Bronchus fibroblast of lung (primary cell): ENCODE measurements around a stretch of chr2.

- RAMPAGE, long total RNA = no peak
Measured at GRCh38 chr2:217930232-217931090, 72.3 kb downstream of the TNS1 start.

- RAMPAGE, long total RNA = no peak
Measured at GRCh38 chr2:217964949-217965209, 37.9 kb downstream of the TNS1 start.

GRCh38 chr2:217994675-217995440 lies 7.9 kb downstream of the TNS1 start:
- RAMPAGE, long total RNA = no peak

GRCh38 chr2:218003623-218004538 lies 1.1 kb upstream of the TNS1 start:
- RAMPAGE, long total RNA = no peak

DNA sequence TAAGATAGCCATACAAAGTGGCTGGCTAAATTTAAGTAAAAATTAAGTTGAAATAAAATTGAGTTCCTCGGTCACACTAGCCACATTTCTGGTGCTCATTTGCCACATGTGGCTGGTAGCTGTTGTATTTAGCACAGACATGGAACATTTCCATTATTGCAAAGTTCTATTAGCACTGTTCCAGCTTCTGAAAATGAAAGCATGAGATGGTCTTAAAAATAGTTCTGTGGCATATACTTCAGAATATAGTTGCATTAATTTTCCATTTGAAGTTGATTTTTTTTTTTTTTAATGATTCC lies 3.3 kb downstream of the ARPC2 start:
- RAMPAGE, long total RNA = no peak

- RAMPAGE, long total RNA = no peak
Measured at GRCh38 chr2:218229083-218229730, 12.2 kb downstream of the ARPC2 start.

- RAMPAGE, long total RNA = no peak
Measured at GRCh38 chr2:218238574-218239212, 21.7 kb downstream of the ARPC2 start.

DNA sequence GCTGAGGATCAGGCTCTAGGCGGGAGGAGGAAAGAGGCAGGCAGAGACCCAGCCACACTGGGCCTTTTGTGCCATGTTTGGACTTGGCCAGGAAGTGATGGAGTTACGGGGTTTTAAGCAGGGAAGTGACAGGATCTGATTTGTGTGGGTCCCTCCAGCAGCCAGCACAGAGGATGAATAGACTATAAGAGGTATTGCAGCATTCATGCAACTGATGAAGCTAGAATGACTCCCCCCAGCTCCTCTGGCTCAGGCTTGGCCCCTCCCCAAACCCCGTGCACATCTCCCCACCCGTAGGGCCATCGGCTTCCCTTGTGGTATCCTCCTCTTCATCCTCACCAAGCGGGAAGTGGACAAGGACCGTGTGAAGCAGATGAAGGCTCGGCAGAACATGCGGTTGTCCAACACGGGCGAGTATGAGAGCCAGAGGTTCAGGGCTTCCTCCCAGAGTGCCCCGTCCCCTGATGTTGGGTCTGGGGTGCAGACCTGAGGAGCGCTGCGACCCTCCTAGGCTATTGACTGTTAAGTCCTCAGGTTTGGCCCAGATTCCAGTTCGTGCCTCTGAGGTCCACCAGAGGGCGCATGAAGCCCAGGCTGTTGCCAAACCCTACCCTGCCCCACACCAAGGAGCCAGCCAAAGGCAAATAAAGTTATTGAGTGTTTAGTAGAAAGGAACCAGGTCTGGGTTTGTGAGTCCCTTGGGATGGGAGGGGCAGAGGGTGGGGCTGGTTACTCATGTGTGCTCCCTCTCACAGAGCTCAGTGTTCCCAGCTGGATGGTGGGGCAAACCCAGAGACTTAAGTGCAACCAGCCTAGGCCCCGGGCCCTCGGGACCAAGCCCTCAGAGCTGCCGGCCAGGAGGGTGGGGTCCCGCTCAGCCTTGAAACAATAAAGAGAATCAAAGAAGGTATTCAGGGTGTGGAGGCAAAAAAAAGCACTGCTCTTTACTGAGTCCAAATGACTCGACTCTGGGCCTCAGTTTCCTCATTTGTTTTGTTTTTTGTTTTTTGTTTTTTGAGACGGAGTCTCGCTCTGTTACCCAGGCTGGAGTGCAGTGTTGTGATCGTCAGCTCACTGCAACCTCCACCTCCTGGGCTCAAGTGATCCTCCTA lies 2.3 kb downstream of the PNKD start:
- RAMPAGE, long total RNA = no peak

DNA sequence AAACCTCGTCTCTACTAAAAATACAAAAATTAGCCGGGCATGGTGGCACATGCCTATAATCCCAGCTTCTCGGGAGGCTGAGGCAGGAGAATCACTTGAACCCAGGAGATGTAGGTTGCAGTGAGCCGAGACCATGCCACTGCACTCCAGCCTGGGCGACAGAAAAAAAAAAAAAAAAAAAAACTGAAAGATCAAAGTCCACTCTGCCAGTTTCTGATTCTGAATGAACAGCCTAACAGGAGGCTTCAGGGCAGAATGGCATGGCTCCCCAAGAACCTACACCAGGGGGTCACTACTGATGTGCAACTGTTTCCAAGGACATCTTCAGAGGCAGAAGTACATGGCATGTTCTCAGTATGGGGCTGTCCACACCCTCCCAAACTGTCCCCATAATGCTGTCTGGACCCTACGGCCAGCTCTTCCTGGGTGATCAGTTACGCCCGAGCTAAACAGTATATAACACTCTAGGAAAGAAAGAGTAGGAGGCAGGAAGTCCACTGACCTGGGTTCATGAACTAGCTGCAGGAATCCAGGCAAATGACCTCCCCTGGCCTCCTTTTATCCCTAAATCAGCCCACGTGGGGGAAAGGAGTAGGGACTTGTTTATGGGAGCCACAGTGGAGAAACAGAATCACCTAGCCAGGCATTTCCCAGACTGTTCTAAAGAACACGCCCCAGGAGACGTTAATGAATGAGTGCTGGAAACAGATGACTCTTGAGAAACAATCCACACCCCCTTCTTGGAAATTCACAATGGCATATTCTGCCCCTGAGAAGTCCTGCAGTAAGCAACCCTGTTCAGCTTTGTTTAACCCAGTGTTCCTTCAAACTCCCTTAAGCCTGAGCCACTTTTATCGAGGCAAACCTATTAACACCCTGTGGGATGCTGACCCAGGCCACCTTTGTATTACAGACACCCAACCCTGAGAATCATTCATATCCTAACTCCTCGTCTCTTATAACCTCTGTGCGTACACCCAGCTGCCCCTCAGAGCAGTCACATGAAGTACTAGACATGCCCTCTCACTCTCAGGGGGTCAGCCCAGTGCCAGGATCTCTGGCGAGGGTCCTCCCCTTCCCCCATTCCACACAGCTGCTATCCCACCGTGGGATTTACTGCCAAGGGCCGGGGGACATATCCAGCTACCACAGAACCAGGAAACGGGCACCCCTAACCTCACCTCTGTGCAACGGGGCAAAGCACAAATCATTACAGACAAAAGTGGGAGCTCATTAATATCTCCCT lies 2.4 kb downstream of the TMBIM1 start:
- RAMPAGE, long total RNA = no peak

- RAMPAGE, long total RNA = no peak
Measured at GRCh38 chr2:218307663-218308201, 15.4 kb upstream of the TMBIM1 start.

- RAMPAGE, long total RNA = no peak
Measured at GRCh38 chr2:218438331-218439053, 19.6 kb downstream of the VIL1 start.

GRCh38 chr2:218474610-218474924 lies 55.6 kb downstream of the VIL1 start:
- RAMPAGE, long total RNA = no peak

GRCh38 chr2:218569567-218570303 lies 1.1 kb downstream of the CNOT9 start:
- RAMPAGE, long total RNA = no peak

GRCh38 chr2:218598402-218598968 lies 9.2 kb upstream of the PLCD4 start:
- RAMPAGE, long total RNA = no peak

GRCh38 chr2:218661228-218662211 lies 2.0 kb downstream of the BCS1L start:
- RAMPAGE, long total RNA = no peak

DNA sequence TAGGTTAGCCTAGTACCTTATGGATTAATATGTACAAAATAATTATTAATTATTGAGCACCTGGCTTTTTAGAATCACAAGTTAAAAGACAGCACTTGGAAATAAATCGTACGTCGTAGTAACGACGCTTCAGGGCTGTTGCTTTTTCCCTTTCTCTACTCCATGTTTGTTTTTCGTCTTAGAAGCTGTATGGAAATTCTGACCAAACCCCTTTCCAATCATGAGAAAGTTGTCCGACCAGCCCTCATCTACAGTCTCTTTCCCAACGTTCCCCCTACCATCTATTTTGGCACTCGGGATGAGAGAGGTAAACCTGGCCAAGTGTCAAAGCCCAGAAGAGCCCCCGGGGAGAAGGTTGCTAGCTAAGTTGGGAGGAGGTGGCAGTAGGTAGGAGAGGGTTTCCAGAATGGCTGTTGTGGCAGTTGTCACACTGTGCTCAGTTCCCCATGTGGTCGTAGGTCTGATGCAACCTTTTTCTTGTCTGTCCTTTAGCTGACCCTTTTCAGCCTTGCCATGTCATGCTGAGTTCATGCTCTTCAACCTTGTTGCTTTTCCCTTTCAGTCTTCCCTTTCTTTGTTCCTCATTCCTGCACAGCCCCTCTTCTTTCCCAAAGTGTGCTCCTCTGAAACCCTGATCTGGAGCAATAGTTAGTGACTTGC lies 34.4 kb downstream of the TTLL4 start:
- RAMPAGE, long total RNA = no peak

GRCh38 chr2:218805586-218806200 lies 23.7 kb downstream of the CYP27A1 start:
- RAMPAGE, long total RNA = no peak

GRCh38 chr2:218806295-218806806 lies 24.4 kb downstream of the CYP27A1 start:
- RAMPAGE, long total RNA = no peak

DNA sequence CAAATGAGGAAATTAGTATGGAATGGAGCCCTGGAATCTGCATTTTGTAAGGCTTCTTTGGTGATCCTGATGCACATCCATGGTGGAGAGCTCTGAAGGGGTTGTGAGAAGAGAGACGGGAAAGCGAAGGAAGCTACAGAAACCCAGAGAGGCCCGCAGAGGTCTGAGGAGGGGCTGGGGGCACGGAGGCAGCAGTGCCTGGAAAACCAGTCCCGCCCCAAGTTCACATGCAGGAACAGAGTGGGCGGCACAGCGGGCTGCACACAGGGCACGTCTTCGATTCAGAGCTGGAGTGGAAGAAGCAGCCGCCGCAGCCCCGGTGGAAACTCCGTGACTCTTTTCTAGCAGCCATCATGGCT lies 38.7 kb downstream of the CYP27A1 start:
- RAMPAGE, long total RNA = no peak

DNA sequence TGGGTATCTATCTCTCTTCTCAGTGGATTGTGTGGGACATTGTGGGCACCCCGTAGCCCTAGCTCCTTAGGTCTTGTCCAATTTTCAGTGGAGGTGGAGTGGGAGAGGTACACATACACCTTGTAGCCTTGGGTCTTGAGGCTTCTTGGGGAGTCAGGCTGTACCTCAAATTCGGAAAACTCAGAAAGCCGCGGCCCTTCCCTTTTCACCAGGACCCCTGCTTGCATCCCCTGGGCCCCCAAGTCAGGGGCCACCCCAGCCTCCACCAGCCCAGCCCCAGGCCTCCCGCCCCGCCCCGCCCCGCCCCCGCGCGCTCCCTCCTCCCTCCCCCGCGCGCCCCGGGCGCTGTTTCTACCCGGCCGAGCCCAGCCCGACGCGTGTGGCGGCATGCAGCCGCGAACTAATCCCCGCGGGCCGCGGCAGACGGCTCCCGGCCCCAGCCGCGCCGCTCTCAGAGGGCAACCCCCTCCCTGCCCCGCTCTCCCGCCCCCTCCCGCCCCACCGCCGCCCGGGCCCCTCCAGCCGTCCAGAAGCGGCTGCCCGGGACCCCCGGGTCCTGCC lies 2.7 kb downstream of the WNT10A start:
- RAMPAGE, long total RNA = no peak